Left cardiac atrium (tissue), 1 donor: ENCODE measurements around a stretch of chr12.

GRCh38 chr12:93361533-93362052 is 16.1 kb upstream of the NUDT4 start:
- PRO-cap = no peak

DNA sequence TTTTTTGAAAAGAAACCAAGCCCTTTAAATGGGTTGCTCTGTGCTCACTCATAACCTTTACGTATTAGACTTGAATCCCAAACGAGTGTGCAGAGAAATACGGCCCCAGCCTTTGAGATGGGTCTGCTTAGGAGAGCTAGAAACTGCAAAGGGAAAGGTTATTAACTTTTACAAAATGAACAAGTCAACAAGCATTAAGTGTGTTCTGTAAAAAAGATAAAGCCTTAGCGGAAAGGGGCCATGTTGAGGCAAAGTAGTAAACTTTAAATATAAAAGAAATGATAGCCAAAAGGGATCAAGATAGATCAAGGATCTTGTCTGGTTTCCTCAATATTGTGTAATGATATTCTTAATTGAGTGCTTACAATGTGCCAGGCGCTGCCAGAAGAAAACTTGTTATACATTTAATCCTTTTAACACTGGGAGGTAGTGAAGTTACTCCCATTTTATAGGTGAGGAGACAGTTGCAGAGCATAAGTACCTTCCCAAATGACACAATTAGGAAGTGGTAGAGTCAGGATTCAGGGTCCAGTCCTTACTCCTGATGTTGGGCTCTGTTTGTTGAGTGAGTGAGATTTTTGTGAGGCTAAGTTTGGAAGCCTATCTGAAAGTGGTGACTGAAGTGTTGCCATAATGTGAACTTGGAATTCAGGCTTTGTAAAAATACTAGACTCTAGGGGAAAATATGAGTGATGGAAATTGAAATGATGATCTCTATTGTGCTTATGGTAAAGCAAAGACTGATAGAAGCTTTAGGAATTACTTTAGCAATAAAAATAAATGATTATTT is 2.1 kb downstream of the NUDT4 start:
- PRO-cap = no peak

GRCh38 chr12:93440872-93441453 is 784 bp downstream of the UBE2N start:
- PRO-cap = no peak

GRCh38 chr12:93552268-93552868 is 20.1 kb upstream of the SOCS2 start:
- PRO-cap = no peak

- PRO-cap = no peak
Observed at GRCh38 chr12:93573299-93573729, 839 bp downstream of the SOCS2 start.

- PRO-cap = no peak
Observed at GRCh38 chr12:93578127-93579166, 6.0 kb downstream of the SOCS2 start.

DNA sequence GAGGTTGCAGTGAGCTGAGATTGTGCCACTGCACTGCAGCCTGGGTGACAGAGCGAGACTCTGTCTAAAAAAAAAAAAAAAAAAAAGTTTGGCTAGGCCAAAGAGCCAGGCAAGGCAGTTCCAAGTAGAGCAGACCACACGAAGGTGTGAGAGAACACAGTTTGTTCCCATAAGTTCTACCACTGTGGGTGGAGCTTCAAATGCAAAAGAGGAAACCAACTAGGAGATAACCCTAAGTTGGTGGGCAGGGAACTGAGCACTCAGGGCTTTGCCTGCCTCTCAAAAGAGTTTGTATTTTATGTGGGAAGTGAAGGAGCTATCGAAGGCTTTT is 15.1 kb downstream of the SOCS2 start:
- PRO-cap = no peak

- PRO-cap = no peak
Observed at GRCh38 chr12:93740789-93741486, 63.8 kb downstream of the CRADD start.

DNA sequence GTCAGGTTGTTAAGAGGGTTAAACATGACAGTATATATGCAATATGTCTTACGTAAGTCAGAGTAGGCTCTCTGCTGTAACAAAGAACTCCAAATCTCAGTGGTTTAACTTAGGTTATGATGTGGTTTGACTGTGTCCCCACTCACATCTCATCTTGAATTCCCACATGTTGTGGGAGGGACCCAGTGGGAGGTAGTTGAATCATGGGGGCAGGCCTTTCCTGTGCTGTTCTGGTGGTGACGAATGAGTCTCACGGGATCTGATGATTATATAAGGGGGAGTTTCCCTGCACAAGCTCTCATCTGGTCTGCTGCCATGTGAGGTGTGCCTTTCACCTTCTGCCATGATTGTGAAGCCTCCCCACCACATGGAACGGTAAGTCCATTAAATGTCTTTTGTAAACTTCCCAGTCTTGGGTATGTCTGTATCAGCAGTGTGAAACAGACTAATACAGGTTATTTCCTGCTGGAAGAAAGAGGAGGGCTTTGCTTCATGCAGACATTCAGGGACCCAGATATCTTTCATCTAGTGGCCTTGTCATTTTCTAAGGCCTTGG is 96.0 kb downstream of the CRADD start:
- PRO-cap = no peak

DNA sequence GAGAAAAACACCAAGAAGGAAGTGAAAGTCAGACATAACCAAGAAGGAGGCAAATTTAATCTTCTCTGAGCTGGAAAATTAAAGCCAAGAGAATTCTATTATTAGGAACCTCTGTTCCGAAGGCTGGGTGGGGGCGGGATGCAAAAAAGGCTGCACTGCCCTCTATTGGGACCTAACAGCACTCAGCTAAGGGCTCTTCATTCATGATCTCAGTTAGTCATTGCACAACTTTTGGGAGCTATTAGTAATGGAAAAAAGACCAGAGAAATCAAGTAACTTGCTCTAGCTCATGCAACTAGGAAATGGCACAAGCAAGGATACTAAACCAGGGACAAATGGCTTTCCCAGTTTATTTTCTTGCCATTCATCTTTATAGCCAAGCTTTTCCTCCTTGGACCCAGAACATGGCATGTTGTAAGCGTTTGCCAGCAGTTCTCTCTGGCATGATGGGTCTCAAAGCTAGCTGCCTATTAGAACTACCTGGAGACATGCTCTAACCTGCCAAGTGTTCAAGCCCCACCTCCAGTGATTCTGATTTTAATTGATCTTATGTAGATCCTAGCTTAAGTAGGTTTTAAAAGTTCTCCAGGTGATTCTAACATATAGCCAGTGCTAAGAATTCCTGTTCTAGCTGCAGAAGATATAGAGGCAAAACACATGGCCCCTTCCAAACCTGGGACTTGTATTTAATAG is 72.9 kb upstream of the PLXNC1 start:
- PRO-cap = no peak

GRCh38 chr12:94148997-94149539 is 691 bp downstream of the PLXNC1 start:
- PRO-cap = no peak

- PRO-cap = no peak
Observed at GRCh38 chr12:94150329-94150894, 2.0 kb downstream of the PLXNC1 start.

DNA sequence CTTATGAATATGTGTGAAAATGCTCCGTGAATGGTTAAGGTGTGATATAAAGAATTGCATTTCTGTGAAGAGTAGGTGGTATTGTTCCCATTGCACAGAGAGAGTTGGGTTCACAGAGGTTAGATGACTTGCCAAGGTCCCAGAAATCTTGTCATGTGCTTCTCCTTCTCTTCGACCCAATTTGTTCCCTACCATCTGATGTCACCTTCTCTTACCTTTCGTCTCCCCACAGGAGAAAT is 95.9 kb downstream of the PLXNC1 start:
- PRO-cap = no peak

DNA sequence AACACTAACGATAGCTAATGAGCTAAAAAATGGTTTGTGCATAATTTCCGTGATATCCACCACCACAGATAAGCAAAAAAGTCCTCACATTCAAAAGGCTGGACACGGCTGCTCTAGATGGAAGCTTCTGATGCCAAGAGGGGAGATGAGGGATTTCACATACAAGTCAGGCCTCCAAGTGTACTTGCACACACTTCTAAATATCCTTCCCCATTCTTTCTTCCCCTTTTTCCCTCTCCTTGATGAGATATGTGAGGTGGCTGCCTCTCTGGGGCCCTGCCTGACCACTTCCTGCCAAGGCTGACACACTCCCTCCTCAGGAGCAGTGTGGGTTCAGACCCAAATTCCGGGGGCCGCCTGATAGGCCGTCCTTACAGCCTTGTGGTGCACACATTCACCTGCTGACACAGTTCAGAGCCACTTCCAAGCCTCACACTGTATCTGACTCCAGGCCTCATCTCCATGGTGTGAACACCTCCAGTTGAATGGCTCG is 96.4 kb downstream of the PLXNC1 start:
- PRO-cap = no peak

- PRO-cap = bidirectional peak, plus-strand start at chr12:94262521, minus-strand start at chr12:94262288; unidirectional peak, plus-strand start at chr12:94262619
Observed at GRCh38 chr12:94262078-94262858, 113.9 kb downstream of the PLXNC1 start.

DNA sequence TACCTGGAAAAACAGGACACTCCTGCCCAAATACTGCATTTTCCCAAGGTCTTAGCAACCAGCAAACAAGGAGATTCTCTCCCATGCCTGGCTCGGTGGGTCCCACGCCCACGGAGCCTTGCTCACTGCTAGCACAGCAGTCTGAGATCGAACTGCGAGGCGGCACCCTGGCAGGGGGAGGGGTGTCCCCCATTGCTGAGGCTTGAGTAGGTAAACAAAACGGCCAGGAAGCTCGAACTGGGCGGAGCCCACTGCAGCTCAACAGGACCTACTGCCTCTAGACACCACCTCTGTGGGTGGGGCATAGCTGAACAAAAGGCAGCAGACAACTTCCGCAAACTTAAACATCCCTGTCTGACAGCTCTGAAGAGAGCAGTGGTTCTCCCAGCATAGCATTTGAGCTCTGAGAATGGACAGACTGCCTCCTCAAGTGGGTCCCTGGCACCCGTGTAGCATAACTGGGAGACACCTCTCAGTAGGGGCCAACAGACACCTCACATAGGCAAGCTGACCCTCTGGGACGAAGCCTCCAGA is 69.9 kb downstream of the CEP83 start:
- PRO-cap = no peak

GRCh38 chr12:94872615-94873275 is 130.8 kb downstream of the NDUFA12 start:
- PRO-cap = no peak

DNA sequence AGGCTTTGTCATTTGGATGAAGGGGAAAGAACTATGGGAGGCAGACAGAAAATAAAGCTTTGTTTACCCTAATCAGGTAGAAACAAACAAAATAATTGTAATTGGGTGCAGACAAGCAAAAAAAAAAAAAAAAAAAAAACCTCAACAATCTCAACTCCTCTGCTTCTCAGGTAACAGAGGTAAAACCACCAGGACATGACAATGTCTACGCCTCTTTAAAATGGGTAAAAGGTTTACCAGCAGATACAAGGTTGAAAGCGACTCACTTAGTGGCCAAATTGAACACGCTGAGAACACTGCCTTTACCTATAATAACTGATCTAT is 752 bp downstream of the FGD6 start:
- PRO-cap = no peak

GRCh38 chr12:95336255-95336879 is 118.8 kb downstream of the VEZT start:
- PRO-cap = unidirectional peak, minus-strand start at chr12:95336559

GRCh38 chr12:95428444-95428894 is 45.5 kb upstream of the METAP2 start:
- PRO-cap = no peak